Progenitor cell of endocrine pancreas (in vitro differentiated cells): ENCODE data around the gene ERGIC1.

DNA sequence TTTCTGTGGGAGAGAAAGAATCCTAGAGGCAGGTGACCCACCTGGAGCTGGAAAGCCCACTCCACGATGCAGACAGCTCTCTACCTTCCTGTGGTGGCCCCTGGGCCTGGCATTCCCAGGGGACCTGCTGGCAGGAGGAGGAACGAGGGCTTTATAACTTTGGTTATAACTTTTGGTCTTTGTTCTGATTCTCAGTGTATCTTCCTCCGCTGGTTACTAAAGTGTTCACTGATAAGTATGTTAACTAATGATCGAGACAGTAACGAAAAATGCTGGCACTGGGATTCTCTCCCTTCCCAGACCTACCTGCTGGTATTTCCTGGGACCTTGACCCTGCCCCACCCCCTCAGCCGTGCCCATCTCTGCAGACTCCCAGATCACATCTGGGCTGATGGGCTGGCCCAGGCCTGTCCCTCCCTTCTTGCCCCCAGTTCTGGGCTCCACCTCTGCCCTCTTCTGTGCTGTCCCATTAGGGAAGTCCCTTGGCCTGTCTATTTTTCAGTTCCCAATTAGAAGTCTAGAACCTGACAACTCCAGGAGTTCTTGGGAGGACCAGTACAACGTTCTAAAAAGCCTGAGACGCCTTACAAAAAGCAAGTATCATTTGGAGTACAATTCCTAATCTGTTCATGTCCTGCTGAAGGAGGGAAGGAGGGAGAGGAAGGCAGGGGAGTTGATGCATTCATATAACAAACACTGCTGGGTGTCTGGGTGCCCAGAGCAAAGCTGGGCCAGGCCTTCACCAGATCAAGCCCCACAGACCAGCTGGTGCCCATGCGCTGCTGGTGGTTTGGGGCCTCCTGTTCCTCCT, 46.9 kb downstream of the NEURL1B start:
- PRO-cap: no peak

DNA sequence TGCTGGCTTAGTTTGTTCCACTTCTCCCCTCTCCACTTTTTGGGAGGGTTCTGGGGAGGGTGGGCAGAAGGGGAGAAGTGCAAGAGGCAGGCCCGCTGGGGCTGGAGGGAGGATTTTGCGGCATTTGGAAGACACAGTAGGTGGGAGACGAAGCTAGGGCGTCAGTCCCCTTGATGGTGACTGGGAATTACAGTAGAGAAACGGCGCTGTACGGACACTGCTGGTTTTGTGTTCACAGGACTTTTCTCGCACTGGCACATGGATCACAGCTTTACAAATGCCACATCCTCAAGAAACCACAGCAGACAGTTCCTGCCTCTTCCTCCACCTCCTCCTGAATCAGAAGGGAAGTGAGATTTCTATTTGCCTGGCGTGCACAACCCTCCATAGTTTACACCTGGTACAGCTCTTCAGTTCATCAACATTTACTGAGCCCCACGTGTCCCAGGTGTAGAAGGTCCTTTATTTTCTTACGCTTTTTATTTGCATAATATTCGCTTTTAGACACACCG, 60.6 kb downstream of the NEURL1B start:
- PRO-cap: no peak

- PRO-cap: no peak
These were observed 51.0 kb downstream of the DUSP1 start for GRCh38 chr5:172720091-172720361.

DNA sequence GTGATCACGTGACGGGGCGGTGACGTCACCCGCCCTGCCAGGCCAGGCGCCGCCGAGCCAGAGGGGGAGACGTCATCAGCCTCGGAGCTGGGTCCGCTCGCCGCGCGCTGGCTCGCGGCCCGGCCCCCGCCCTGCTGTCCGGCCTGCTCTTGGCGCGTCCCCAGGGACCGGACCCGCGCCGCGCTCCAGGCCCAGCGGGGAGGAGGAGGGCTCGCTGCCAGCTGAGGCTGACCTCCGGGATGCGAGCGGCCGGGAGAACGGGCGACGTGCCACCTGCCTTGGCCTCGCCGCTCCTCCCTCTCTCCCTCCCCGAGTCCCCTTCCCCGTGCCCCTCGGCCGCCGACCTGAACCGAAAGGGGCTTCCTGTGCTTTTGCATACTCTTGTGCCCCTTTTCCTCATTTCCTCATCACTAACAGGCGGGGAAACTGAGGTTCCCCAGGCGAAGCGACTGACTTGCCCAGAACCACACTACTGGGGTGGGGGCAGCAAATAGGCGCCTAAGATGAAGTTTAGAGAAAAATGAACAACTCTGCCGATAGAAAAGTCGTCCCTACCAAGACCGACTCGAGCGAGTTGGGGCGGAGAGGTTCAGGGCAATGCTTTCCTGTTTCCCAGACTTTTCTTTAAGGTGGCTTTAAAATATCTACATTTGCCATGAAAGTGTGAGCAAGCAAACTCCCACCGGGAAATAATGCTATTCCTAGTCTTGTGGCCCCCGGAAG, 459 bp upstream of the DUSP1 start:
- PRO-cap: bidirectional peak, plus-strand start at position 68 of the sequence, minus-strand start outside the sequence

DNA sequence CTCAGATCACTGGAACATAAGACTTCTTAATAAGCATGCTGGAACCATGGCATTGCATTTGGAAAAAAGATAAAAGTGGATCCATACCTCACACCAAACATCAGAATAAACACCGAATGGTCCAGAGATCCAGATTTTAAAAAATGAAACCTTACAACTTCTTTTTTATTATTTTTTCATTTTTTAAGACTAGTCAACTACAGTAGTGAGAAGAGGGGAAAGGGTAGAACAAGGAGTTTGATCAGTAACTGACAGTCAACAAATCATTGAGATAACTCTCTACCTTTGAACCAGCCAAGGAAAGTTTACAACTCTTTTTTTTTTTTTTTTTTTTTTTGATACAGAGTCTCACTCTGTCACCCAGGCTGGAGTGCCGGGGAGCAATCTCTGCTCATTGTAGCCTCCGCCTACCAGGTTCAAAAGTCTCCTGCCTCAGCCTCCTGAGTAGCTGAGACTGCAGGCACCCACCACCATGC, 8.8 kb upstream of the DUSP1 start:
- PRO-cap: no peak

DNA sequence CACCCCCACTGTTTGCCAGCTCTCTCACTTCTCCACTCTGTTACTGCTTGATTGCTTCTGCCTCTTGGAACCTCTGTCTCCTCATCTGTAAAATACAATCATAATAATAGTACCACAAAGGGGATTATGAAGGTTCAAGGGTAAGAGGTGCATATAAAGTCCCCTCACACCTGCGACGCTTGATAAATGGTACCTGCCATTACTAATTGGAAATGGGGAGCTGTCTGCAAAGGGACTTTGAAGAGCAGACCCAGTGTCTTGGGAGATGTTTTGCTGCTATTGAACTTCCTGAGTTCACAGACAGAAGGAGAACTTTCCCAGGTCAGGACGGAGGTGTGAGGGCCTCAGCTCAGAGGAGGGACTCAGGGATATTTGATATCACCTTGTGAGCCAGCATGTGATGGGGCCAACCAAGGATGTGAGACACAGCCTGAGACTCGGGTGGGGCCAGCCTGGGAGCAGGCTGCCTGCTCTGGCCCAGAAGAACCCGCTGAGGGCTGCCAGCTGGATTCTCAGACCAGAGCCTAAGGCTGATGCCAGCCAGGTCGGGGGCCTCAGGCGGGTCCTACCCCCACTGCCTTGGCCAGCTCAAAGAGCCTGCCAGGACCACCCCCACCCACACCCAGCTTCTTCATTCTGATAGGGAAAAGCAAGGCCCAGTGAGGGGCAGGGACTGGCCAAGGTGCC, 20.1 kb upstream of the DUSP1 start:
- PRO-cap: no peak

GRCh38 chr5:172800914-172801829, 30.2 kb upstream of the DUSP1 start:
- PRO-cap: no peak

- PRO-cap: bidirectional peak, plus-strand start at chr5:172834251, minus-strand start at chr5:172834162; bidirectional peak, plus-strand start at chr5:172834423, minus-strand start at chr5:172834422; bidirectional peak, plus-strand start at chr5:172835222, minus-strand start at chr5:172835086
These were observed at the start of gene ERGIC1 for GRCh38 chr5:172834073-172835157. ERGIC1 (plus strand) TSS chr5:172834251.

DNA sequence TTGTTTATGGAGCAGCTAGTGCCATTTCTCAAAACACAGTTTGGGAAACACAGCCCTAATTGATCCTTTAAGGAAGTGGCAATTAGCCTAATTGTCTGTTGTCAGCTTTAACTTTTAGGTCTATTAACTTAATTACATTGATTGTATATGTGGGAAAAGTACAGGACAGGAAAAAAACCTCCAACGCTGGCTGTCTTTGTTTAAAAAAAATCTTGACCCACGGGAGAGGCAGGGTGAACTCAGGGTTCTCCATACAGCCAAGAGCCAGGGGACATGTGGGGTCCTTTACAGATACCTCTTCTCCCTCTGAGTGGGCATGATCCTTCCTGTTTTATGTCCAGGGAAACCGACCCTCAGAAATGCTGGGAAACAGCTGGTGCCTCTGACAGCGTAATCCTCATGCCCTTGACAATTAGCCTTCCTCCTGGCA, 7.0 kb downstream of the ERGIC1 start:
- PRO-cap: no peak

GRCh38 chr5:172854251-172854885, 20.3 kb downstream of the ERGIC1 start:
- PRO-cap: no peak

DNA sequence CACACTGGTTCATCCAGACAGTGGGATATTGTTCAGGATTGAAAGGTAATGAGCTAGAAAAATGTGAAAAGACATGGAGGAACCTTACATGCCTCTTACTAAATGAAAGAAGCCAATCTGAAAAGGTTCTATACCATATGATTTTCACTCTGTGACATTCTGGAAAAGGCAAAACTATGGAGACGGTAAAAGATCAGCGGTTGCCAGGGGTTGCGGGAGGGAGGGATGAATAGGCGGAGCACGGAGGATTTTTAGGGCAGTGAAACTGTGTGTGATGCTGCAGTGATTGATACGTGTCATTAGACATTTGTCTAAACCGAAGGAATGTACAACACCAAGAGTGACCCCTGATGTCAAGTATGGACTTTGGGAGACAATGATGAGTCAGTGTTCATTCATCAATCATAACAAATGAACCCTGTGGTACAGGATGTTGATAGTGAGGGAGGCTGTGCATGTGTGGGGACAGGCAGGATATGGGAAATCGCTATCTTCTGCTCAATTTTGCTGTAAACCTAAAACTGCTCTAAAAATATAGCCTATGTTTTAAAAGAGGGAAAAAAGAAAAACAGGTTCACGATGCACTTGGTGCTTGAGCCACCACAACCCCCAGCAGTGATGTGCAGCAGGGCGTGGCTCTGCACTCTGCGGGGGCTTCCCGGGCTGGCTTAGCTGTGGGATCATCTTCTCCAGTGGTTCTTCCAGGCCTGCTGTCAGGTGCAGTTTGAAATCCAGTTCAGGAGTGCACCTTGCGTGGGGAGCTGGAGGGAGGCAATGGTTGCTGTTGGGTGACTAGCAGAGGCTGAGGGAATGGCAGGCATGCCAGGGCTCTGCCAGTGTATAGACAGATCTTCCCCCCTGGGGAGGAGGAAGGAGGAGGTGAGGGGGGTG, 34.5 kb downstream of the ERGIC1 start:
- PRO-cap: no peak

DNA sequence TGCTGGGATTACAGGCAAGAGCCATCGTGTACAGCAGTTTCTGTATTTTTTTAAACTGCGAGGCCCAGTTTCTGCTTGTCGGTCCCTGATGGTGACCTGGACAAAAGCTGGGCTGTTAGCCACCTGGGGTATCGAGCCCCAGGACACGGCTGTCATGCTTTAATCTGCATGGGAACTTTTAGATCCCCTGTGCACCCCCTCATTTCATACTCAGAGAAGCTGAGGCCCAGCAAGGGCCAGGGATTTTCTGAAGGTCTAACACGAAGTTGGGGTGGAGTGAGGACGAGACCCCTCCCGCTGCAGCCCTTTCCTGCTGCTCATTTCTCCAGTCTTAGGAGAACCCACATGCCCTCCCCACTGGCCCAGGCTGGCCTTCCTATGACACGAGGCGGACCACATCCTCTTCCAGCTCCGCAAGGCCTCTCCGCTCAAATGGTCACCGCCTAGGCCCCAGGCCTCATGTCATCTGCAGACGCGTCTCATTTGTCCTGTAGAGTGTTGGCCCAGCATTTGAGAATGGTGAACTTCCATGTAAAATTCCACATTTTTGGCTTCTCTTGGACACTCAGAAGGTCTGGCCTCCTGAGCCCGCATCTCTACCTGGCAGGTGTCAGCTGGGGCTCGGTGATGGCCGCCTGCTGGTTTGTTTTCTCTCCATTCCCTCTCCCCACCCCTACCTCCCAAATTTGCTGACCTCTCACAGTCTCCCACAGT, 51.5 kb downstream of the ERGIC1 start:
- PRO-cap: no peak

- PRO-cap: no peak
These were observed 61.7 kb upstream of the RPL26L1 start for GRCh38 chr5:172897354-172898188.

- PRO-cap: no peak
These were observed 53.3 kb upstream of the RPL26L1 start for GRCh38 chr5:172905987-172906207.

DNA sequence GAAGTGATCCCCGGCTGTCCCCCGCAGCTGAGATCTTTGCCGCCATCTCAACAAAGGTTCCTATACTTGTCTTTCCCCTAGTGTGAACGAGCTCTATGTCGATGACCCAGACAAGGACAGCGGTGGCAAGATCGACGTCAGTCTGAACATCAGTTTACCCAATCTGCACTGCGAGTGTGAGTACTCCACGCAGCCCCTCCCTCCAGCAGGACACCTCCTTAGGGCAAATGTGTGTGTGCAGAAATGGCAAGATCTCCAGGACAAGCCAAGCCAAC, 49.7 kb upstream of the RPL26L1 start:
- PRO-cap: no peak

DNA sequence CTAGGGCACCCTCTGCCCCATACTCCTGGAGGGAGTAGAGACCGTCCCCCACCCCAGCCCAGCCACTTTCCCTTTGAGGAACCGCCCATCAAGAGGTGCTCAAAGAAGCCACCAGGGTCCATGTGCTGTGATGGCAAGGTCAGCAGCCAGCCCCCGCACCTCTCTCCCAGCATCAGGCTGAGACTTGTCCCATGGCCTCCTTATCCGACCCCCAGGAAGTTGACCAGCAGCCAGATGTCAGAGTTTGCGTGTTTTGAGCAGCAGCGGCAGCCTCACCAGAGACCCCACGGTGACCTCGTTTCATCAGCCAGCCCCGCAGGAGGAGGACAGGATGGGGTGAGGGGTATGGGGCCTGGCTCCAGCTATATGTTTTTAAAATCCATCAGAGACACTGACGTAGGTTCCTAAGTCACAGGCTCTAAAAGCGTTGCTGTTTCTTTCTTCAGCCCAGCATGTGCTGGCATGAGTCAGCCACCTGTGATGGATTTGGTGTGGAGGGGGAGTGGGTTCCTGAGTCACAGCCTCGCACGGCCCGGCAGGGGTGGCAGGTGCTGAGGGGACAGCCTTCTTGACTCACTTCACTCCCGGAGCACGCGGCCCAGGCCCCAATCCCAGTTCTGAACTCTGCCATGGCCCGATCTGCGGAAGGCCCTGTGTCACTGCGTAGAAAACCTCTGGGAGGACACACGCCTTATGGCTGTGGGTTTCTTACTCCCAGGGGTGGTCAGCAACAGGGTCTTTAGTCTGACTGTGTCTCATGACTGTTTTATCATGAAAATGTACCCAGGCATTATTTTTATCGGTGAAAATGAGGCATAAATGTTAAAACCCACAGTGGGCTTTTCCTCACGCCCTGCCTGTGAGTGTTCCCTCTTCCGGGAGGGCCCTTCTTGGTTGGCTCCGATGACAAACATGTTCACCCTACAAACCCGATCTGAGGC, 38.8 kb upstream of the RPL26L1 start:
- PRO-cap: no peak

GRCh38 chr5:172924225-172924909, 34.9 kb upstream of the RPL26L1 start:
- PRO-cap: no peak

DNA sequence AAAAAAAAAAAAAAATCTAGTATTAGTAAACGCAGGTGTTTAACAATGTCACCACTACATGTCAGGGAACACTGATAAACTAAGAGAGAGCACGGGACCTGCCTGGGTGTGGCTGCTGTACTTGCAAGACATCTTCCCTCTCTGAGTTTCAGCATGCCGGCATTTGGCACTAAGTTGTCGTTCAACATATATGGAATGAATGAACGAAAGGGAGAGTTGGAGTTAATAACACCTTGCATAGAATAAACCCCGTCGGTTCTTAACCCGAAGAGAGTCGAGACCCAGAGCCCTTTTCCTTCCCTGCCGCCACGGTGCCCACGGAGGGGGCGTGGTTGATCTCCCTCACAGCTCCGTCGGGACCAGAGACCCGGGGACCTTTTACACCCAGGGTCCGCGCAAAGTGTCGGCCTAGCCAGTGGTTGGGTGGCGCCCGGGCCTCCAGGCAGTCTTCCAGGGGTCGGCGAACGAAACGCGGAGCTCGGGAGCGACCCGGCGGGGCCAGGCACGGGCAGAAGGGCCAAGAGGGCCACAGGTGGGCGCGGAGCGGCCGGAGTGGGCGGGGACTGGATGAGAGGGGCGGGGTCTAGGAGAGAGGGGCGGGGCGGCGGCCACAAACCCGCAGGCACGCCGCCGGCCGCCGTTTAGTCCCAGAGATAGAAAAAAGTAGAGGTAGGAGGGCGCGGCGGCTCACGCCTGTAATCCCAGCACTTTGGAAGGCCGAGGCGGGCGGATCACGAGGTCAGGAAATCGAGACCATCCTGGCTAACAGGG, 769 bp upstream of the RPL26L1 start:
- PRO-cap: bidirectional peak, plus-strand start at position 640 of the sequence, minus-strand start at position 334 of the sequence

DNA sequence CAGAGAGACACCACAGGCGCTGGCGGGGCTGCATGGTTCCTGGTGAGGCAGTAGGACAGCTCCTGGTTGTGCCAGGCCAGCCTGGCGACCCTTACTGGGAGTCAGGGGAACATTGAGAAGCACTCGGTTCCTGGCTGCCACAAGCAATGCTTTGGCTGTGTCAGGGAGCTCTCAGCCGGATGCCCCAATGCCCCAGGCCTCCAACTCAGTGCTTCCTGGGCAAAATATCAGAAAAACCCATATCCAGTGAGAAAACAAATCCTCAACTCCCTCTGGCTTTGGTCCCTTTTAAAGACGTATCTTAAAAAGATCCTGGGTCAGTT, 4.3 kb downstream of the NKX2-5 start:
- PRO-cap: no peak

DNA sequence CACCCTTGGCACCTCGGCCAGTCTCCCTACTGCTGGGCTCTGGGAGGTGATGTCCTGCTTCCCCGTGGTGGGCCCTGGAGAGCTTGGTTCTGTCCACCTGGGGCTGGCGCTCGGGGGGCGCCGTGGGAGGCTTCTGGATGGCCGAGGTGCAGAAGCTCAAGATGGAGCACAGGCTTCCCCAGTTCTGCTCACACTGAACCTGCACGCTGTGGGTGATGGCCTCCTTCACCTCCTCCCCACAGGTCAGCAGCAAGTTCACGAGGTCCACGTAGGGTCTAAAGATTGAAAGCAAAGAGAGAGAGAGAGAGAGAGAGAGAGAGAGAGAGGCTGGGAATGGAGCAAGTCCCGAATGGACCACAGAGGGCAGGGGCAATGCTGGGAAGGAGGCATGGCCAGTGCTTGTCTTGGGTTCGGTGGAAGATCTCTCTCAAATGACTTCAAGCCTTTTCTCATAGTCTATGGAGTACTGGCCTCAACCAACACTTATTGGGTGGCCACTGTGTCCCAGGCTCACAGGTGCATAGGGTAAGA, 10.2 kb downstream of the STC2 start:
- PRO-cap: no peak